OCI-LY7 (cell line): ENCODE measurements around a stretch of chr12.

- PRO-cap, result no peak
- RAMPAGE, long total RNA, result no peak
Measured at GRCh38 chr12:65174662-65175125, 5.3 kb downstream of the LEMD3 start.

DNA sequence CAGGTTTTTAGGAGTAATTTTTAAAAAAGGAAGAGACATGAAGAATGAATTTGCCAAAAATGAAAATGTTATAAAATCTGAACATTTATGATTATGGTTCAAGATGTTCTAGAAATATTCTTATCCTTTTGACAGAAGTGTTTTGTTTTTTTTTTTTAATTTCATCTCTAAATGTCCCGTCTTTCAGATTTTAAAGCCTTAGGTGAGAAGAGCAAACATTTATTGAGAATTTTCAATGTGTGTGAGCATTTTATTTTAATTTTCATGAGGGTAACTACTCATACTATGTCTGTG, 12.3 kb downstream of the LEMD3 start:
- PRO-cap, result no peak
- RAMPAGE, long total RNA, result no peak

- PRO-cap, result no peak
- RAMPAGE, long total RNA, result no peak
Measured at GRCh38 chr12:65603350-65604053, 220.8 kb upstream of the HMGA2 start.

DNA sequence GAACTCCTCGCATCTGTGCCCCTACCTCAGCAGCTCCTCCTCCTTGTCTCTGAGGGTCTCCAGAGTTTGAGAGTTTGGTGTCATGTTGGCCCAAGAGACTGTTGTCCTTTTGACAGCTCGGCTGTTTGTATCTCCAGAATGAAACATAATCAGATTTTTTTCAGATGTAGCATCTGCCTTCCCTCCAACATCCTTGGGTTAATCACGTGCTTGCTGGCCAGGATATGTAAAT, 56.8 kb downstream of the HMGA2 start:
- PRO-cap, result no peak
- RAMPAGE, long total RNA, result no peak

GRCh38 chr12:65895430-65896766, 71.6 kb downstream of the HMGA2 start:
- PRO-cap, result no peak
- RAMPAGE, long total RNA, result no peak

- PRO-cap, result no peak
- RAMPAGE, long total RNA, result no peak
Measured at GRCh38 chr12:66200501-66201109, 11.6 kb downstream of the IRAK3 start.

DNA sequence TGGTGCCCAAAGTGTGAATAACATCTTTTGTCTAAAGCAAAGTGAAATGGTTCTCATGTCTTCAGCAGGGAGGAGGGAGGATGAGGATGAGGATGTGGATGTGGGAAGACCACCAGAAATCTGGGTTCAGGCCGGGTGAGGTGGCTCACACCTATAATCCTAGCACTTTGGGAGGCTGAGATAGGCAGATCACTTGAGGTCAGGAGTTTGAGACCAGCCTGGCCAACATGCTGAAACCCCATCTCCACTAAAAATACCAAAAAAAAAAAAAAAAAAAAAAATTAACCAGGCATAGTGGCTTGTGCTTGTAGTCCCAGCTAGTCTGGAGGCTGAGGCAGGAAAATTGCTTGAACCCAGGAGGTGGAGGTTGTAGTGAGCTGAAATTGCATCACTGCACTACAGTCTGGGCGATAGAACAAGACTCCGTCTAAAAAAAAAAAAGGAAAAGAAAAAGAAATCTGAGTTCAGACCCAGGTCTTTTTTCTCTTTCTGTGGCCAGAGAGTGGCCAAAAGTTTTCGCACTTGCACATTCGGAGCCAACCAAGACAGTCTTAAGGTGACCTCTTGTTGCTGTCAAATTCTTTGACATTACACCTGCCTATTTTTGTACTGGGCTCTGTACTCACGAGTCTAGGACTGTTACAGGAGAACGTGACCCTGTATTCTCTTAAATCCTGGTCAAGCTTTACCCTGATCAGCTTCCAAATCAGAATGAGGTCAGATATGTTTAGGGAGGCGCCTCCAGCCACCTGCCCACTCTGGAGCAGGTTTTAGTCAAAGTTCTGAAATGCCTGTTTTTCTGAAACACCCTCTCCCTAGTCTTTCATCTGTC, 47.3 kb downstream of the IRAK3 start:
- PRO-cap, result no peak
- RAMPAGE, long total RNA, result no peak

DNA sequence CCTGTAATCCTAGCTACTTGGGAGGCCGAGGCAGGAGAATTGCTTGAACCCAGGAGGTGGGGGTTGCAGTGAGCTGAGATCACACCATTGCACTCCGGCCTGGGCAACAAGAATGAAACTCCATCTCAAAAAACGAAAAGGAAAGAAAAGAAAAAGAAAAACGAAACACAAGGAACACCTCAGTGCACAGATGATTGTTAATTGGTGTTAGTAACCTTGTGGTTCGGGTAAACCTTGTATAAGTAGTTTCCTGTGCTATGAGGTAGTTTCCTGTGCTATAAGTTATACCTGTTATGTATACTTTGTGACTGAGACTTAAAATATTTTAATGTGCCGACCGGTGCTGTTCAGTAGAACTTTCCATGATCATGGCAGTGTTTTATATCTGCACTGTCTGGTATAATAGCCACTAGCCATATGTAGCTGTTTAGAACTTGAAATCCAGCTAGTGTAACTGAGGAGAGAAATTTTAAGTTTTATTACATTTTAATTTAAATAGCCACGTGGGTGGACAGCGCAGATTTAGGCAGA, 1.3 kb downstream of the HELB start:
- PRO-cap, result no peak
- RAMPAGE, long total RNA, result no peak

- PRO-cap, result no peak
- RAMPAGE, long total RNA, result no peak
Measured at GRCh38 chr12:67297351-67297929, 28.3 kb downstream of the CAND1 start.

DNA sequence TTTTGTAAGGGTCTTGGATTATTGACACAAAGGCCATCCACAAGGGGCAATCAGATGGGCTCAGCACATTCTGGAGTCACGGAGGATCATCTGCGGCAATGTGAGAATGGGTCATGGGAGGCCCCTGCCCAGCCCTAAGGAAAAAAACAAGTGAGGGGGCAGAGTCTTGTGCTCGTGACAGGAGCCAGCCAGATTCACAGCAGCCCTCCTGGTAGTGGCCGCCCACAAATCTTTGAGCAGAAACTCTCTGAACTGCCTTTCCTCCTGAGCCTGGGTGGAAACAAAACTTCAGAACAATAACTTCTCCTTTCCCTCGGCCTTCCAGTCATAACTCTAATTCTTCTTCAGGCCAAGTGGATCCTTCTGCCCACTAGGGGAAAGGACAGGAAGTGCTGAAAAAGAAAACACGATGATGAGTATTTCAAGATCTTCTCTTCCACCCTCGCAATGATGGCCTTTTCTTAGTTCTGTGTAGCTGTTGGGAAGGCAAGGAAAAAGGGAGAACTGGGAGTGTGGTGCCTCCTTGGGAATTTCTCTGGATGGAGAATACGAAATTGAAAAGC, 188.6 kb downstream of the CAND1 start:
- PRO-cap, result no peak
- RAMPAGE, long total RNA, result no peak

DNA sequence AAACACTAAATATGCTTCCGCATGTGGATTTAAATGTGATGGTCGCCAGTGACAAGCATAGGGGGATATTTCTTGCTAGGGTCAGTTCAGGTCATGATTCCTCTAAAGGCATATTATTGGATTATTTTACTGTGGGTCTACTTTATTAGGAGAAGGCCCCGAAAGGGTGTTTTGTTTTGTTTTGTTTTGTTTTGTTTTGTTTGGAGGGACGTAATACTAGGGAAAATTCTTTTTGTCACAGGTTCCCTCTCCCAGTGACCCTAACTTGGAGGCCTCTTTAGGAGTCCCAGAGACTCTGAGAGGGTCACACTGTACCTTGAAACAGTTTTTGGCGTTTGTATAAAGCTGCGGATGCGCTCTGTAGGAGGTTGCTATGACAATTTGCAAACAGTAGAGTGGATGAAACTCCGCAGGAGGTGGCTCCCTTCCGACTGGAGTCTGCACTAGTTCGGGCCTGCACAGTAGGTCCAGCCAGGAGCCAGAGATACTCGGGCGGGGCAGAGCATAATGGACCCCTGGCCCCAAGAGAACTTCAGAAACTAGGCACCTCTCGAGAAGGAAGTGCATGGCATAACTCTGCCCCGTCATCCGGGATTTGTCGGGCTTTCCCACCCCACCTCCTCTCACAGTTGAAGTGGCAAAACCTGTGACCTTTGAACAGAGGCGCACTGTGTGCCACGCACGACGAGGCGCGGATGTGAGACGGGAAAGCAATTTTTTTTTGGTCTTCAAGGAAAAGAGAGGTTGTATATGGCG, 1.3 kb upstream of the DYRK2 start:
- PRO-cap, result no peak
- RAMPAGE, long total RNA, result no peak

GRCh38 chr12:67647853-67648161, 738 bp upstream of the DYRK2 start:
- PRO-cap, result no peak
- RAMPAGE, long total RNA, result no peak

DNA sequence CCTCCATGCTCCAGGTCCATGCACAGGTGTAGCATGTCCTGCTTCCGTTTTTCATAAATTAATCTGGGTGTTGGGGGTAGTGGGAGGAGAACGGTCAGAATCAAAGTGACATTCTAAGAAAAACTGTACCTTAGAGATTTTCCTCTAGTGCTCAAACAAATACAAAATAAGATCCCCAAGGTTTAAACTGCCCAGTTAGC, 10.5 kb downstream of the DYRK2 start:
- PRO-cap, result no peak
- RAMPAGE, long total RNA, result no peak

DNA sequence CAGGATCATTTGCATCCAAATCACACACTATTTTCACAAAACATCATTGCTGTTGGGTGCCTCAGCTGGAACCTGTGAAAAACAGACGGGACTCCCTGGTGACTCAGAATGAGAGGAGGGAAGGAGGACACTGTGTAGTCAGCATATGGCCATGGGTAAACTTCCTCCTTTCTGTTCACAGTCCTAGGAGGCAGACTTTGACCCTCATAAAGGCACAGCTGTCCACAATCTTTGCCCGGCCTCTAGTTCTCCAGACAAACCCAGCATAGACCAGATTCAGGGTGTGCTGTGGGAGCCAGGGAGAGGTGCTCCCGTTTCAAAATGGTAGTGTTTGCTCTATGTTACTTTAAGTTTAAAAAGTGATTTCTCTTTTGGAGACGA, 62.1 kb downstream of the DYRK2 start:
- PRO-cap, result no peak
- RAMPAGE, long total RNA, result no peak

GRCh38 chr12:68336975-68337520, 4.9 kb upstream of the MDM1 start:
- PRO-cap, result no peak
- RAMPAGE, long total RNA, result no peak

GRCh38 chr12:68420552-68421086, 88.5 kb upstream of the MDM1 start:
- PRO-cap, result no peak
- RAMPAGE, long total RNA, result no peak

- PRO-cap, result no peak
- RAMPAGE, long total RNA, result no peak
Measured at GRCh38 chr12:68538688-68539109, 72.0 kb upstream of the RAP1B start.

DNA sequence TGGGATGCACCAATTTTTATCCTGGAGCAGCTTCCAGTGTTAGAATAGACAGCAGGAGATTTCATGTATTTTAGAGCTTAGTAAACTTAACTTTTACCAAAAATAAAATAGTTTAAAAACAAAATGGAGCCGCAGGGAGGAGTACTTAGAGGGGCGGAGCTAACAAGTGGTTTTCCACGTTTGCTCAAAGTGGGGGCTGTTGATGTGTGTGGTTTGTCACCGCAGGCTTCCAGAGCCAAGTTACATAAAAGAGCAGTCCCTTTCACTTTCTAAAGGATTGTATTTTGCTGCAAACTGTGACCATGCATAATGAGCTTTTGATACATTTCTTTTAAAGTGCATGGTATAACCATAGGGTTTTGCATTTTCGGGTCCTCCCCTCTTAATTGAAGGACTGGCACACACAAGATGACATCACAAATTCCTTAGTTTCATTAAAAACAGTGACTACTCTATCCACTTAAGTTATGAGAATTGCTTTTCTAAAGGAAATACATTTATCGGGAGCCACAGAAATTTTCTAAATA, 71.5 kb upstream of the RAP1B start:
- PRO-cap, result no peak
- RAMPAGE, long total RNA, result no peak

GRCh38 chr12:68613526-68613875, 2.8 kb downstream of the RAP1B start:
- PRO-cap, result no peak
- RAMPAGE, long total RNA, result no peak

DNA sequence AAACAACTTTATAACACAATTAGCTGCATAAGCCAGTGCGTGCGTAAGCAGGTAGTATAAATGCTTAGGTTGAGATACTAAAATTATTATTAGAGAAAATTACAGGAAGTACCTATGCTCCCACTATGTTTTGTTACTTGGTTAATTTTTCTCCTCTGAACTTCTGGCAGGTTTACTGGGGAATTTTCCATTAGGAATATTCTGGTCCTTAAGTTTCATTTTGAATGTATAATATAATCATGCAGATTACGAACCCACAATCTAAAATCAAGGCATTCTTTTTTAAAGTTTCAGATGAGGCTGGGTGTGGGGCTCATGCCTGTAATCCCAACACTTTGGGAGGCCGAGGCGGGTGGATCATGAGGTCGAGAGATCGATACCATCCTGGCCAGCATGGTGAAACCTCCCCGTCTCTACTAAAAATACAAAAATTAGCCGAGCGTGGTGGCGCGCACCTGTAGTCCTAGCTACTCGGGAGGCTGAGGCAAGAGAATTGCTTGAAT, 14.7 kb downstream of the RAP1B start:
- PRO-cap, result no peak
- RAMPAGE, long total RNA, result no peak